Aortic smooth muscle cell (primary cell): ENCODE measurements around a stretch of chr2.

GRCh38 chr2:199272359-199272840 lies 185.3 kb downstream of the SATB2 start:
- RRBS: no CpG with 5 or more reads among the region's 10 CpGs

GRCh38 chr2:199368348-199368930 lies 89.3 kb downstream of the SATB2 start:
- RRBS: no CpG with 5 or more reads among the region's 2 CpGs

DNA sequence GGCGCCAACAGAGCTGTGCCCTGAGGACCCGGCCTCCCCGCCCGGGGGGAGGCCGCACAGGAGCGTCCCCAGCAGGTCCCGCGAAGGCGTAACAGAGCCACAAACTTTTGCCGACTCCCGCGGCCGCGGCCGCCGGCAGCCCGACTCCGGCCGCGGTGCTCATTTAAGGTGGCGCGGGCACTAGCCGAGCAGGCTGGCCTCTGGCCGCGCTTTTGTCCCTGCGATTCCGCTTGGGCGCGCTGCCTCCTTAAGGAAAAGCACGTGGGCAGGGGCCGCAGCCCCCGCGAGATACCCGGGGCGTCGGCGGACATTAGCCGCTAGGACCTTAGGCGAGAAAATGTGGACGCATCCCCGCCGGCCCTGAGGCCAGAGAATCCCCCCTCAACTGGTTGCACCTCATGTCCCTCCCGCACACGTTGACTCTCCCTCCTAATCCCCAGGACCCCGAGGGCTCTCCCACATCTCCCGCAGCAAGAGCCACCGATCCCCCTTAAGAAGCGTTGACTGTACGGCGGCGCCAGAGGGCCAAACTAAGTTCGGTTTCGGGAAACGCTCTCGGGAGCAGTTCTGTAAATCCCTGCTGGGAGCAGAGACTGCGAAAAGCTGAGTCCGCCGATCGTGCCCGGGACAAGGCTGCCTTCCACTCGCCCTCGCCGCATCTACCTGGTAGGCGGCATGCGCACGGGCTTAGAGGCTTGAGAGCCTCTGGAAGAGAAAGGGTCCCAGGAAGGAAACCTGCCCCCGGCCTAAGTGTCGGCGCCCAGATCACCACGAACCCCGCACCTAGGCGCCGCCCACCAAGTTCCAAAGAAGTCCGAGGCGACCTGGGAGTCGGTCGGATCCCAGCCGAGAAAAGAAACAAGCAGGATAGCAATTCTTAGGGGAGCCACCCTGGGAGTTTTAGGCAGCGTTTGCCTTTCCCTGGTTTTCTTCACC lies 1.7 kb upstream of the SATB2 start:
- RRBS: 2% methylated on average over 20 of the region's 79 CpGs

DNA sequence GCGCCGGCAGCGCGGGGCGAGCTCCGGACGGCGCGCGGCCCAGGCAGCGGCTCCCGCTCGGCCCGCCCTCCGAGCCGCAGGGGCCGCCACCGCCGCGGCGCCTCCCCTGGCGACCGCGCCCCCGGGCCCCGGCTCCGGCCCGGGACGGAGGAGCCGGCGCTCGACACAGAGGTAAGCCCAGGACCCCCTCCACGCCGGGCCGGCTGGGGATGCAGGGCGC lies 169 bp downstream of the SPATS2L start:
- RRBS: under 1% methylated on average over 18 of the region's 36 CpGs

- RRBS: no CpG with 5 or more reads among the region's 2 CpGs
Measured at GRCh38 chr2:200432390-200433055, 77.3 kb downstream of the KCTD18 start.

- RRBS: no CpG with 5 or more reads among the region's 14 CpGs
Measured at GRCh38 chr2:200747897-200748561, 63.7 kb upstream of the BZW1 start.

- RRBS: no CpG with 5 or more reads among the region's 8 CpGs
Measured at GRCh38 chr2:200797177-200797833, 14.4 kb upstream of the BZW1 start.

GRCh38 chr2:200831181-200831488 lies 19.4 kb downstream of the BZW1 start:
- RRBS: no CpG with 5 or more reads among the region's 7 CpGs

- RRBS: no CpG with 5 or more reads among the region's 3 CpGs
Measured at GRCh38 chr2:200853379-200853607, 11.2 kb downstream of the CLK1 start.

- RRBS: no CpG with 5 or more reads among the region's 10 CpGs
Measured at GRCh38 chr2:200853608-200854213, 10.7 kb downstream of the CLK1 start.

DNA sequence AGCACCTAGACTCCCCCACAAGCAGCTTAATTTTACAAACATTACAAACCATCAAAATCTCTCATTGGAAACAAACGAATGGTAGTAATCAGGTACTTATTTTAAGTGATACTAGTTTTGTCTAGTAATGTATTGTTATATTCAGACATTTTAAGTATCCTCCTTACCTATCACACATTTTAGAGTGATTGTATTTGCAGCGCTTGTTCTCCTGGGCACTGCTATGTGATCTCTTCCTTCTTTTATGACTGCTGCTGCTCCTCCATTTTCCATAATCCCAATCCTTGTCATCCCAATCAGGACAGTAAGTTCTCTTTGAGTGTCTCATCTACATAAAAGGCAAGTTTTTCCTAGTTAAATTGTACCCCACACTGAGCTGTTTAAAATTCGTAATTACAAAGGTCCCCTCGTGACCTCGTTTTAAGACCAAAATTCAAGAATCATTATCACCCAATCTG lies 2.9 kb downstream of the CLK1 start:
- RRBS: no CpG with 5 or more reads among the region's 5 CpGs

DNA sequence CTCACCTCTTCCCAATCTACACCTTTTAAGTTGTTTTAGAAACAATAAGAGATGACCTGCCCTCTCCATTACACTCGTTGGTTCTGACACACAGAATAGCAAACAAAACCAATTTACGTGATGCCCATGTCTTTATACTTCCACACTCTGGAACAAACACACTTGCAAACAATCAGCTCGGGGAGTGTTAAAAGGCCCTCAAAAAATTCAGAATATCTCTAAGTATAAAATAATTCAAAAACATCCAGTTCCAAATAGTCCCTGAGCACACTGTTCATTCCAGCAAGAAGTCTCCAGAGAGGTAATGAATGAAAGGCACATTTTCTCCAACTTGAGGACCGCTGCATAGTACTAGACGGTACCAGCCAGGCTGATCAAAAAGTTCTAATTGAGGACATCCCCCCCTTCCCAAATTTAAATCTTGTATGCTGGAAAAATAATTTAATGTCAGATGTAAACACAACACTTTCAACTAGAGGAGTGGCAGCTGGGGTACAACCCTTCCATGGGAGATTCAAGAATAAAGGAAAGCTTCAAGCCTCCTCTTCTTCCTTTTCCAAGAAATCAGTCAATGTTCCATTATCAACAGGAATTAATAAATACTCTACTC lies 21.7 kb downstream of the NIF3L1 start:
- RRBS: no CpG with 5 or more reads among the region's 5 CpGs

DNA sequence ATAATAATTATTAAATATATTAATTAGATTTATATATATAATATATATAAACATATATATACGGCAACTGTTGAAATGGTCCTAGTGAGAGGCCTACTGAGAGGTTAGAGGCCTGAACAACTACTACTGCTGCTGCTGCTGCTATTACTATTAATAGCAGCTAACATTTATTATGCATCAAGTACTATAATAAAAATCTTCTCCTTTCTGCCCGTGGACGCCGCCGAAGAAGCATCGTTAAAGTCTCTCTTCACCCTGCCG lies 8.7 kb downstream of the HYCC2 start:
- RRBS: no CpG with 5 or more reads among the region's 7 CpGs

GRCh38 chr2:201133444-201133846 lies 17.5 kb downstream of the CFLAR start:
- RRBS: no CpG with 5 or more reads among the region's 9 CpGs

DNA sequence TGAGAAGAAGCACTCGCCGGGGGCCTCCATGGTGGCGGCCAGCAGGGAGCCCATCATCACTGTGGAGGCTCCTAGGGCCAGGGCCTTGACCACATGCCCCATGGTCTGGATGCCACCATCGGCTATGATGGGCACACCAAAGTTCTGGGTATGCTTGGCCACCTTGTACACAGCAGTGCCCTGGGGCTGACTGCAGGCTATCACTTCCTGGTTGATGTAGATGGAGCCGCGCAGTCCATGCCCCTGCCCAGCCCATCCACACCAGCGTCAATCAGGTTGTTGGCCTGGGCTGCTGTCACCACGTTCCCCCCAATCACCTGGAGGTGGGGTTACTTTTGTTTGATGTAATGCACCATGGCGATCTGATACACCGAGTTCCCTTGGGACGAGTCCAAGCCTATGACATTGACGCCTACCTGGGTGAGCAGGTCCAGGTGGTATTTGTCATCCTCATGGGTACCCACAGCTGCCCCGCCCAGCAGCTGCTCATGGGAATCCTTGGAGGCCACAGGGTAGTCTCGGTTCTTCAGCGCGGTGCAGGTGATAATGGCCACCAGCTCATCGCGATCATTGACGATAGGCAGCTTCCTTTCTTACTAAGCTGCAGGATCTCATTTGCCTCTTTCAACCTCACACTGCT lies 22.0 kb downstream of the CFLAR start:
- RRBS: no CpG with 5 or more reads among the region's 19 CpGs

- RRBS: no CpG with 5 or more reads among the region's 9 CpGs
Measured at GRCh38 chr2:201157453-201158878, 25.0 kb upstream of the CASP10 start.

- RRBS: no CpG with 5 or more reads among the region's 2 CpGs
Measured at GRCh38 chr2:201169018-201169533, 13.9 kb upstream of the CASP10 start.

- RRBS: no CpG with 5 or more reads among the region's 7 CpGs
Measured at GRCh38 chr2:201170900-201171912, 11.7 kb upstream of the CASP10 start.

- RRBS: no CpG with 5 or more reads among the region's 2 CpGs
Measured at GRCh38 chr2:201263847-201264177, 3.5 kb downstream of the CASP8 start.

GRCh38 chr2:201283156-201283355 lies 22.7 kb downstream of the CASP8 start:
- RRBS: no CpG with 5 or more reads among the region's 16 CpGs